ENCODE measurements around a stretch of chr18.

DNA sequence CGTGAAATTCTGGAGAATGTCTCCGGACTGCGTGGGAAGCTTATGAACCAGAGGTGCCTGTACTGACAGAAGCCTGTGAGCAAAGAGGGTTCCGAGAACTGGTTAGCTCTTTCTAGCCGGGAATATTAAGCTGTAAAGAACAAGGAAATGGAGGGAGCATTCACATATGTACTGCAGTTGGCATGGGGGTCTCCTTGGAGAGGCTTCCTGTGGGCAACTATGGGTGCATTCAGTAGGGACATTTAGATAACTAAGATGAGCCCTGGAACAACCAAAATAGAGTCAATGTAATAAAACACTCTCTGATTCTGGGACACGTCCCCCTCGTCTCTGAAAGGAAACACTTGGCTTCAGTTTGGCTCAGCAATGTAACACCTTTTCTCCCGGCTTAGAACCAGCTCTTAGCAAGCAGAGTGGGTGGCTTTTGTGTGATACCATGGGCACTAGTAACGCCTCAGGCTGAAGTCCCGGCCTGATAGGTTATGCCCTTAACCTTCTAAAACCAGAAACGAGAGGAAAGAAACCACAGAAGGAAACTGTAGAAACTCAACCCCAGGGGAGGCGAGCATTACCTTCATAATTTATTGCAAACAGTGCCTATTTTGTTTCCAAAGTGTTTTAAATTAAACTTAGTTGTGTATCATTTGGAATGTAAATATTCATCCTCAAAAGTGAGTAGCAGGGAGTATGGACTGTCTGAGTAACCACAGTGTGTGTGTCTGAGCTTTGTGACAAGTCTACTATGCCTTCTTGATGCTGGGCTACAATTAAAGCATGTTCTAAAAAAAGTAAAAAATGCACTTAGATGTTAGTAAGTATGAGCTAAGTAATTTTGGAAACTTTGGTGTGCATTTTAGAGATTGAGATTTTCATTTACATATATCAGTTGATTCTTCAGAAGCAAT, 48.9 kb upstream of the LPIN2 start:
- RRBS, result 88% methylated on average over 7 of the region's 12 CpGs

GRCh38 chr18:3062917-3063233, 49.9 kb upstream of the LPIN2 start:
- RRBS, result no CpG with 5 or more reads among the region's 7 CpGs

GRCh38 chr18:3118545-3118928, 101.2 kb downstream of the MYOM1 start:
- RRBS, result no CpG with 5 or more reads among the region's 5 CpGs

GRCh38 chr18:3216732-3217506, 2.8 kb downstream of the MYOM1 start:
- RRBS, result no CpG with 5 or more reads among the region's 8 CpGs

GRCh38 chr18:3220869-3221148, 1.0 kb upstream of the MYOM1 start:
- RRBS, result no CpG with 5 or more reads among the region's 1 CpG

DNA sequence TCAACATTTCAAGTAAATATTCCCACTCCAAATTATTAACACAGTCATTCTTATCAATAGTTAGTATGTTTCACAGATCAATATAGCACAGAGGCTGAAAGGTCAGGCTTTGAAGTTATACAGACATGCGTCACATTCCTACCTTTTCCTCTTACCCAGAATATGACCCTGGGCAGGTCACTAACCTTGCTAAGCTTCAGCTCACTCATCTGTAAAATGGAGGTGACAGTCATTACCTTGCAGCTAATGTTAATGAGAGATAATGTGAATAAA, 13.8 kb upstream of the MYL12A start:
- RRBS, result no CpG with 5 or more reads among the region's 1 CpG

GRCh38 chr18:3258091-3258907, 3.6 kb upstream of the MYL12B start:
- RRBS, result no CpG with 5 or more reads among the region's 8 CpGs

DNA sequence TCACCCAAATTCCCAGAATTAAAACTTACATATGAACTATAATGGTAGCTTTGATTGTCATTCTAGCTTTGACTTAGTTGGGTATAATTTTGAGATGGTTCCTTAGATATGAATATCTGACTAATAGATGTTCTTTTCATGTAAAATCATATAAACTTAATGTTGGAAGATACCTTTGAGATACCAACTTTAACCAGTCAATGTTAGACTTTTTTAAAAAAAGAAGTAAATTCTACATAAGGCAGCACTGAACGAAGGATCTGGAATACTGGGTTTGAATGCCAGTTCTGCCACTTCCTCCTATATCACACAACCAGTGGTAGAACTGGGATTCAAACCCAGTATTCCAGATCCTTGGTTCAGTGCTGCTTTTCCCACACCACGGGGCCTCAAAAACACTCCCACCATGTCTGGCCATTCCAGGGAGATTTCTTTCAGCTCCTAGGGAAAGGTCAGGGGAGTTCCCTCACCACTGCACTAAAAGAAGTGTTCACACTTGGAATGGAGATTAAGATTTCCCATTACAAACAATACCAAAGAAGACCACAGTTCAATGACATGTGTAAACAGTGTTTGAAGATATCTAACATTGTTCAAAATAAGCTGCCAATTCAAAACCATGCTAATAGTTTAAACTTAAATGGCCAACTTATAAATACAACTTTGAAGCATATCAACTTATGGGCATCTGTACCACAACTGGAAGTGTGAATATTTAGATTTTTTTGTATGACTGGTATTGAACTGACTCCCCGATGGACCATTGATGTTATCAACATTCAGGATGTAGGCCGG, 14.2 kb downstream of the MYL12B start:
- RRBS, result no CpG with 5 or more reads among the region's 4 CpGs

GRCh38 chr18:3278940-3280167, 17.4 kb downstream of the MYL12B start:
- RRBS, result 23% methylated on average over 5 of the region's 19 CpGs

DNA sequence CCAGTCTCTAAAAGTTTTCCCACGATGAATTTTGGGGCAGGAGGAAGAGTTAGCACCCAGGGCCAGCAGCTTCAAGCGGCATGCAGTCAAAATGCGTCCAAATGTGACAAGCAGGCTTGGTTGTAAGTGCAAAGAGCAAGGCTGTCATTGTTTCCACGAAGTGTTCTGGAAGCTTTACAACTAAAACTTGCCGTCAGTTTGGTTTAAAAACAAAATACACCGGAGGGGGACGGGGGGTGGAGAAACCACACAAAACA, 1.1 kb downstream of the TGIF1 start:
- RRBS, result no CpG with 5 or more reads among the region's 7 CpGs

- RRBS, result no CpG with 5 or more reads among the region's 1 CpG
Measured at GRCh38 chr18:3584143-3584480, 134.1 kb downstream of the TGIF1 start.

DNA sequence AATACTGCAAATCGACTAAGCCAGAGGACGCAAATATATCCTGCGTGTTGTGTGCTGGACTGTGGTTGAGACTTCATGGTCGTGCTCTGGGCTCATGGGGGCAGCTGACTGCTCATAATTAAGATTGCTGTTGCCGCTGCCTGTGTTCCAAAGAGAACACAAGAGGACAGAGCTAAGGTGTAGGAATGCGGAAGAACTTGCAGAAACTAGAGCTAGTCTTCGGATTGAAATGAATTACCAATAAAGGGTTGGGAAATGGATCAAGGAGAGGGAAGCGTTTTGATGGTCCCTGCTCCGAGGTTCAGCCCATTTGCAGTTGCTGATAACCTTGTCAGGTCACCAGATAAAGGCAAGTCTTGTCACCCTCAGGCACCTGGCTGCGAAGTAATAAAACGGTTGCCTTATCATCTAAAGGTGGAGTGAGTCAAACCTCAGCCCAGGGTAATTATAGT, 152.9 kb downstream of the TGIF1 start:
- RRBS, result no CpG with 5 or more reads among the region's 11 CpGs

GRCh38 chr18:3653416-3654508, 203.8 kb downstream of the TGIF1 start:
- RRBS, result no CpG with 5 or more reads among the region's 15 CpGs

GRCh38 chr18:3910469-3911248, 460.7 kb downstream of the TGIF1 start:
- RRBS, result no CpG with 5 or more reads among the region's 8 CpGs

- RRBS, result no CpG with 5 or more reads among the region's 16 CpGs
Measured at GRCh38 chr18:5197431-5197805, 361 bp upstream of the AKAIN1 start.

DNA sequence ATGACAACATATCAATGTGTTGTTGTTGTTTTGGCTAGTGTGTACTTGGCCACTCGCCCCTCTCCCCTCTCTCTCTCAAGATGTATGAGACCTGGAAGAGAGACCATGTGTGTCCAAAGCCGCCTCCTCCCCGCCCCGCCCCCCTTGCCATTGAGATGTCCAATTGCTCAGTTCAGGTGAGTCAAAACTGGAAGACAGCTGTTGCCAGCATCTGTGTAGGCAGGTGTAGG, 1.2 kb downstream of the ZBTB14 start:
- RRBS, result no CpG with 5 or more reads among the region's 4 CpGs

- RRBS, result no CpG with 5 or more reads among the region's 28 CpGs
Measured at GRCh38 chr18:5296830-5297327, 1.4 kb upstream of the ZBTB14 start.

GRCh38 chr18:5433649-5434224, 110.1 kb downstream of the EPB41L3 start:
- RRBS, result no CpG with 5 or more reads among the region's 15 CpGs

DNA sequence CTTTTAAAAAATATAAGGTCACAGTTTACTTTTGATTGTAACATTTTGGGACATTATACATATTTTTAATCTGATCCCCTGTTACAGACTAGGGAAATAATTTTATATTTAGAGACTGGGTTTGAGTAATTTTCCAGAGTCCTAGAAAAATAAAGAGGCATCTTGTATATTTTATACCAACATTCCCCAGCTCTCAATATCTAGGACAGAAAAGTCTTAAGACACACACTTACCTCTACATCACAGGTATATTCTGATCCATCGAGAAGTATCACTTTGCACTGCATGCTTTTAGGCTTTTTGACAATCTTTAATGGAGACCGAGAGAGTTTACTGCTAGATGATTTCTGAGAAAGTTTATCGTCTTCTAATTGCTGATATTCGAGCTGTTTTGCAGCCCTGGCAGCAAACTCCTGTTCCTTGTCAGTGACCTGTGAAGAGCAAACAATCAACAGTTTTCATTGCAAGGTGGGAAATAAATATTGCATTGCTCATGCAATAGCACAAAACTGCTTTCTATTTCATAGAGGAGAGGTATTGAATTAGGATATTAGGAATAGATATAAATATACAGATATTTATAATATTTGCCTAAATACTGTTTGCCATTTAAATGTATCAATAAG, 65.7 kb downstream of the EPB41L3 start:
- RRBS, result no CpG with 5 or more reads among the region's 4 CpGs

Measured in epithelial cell of esophagus (primary cell).